Helper T cell (primary cell): ENCODE data around the genes LILRA1, GP6 and TMEM150B.

DNA sequence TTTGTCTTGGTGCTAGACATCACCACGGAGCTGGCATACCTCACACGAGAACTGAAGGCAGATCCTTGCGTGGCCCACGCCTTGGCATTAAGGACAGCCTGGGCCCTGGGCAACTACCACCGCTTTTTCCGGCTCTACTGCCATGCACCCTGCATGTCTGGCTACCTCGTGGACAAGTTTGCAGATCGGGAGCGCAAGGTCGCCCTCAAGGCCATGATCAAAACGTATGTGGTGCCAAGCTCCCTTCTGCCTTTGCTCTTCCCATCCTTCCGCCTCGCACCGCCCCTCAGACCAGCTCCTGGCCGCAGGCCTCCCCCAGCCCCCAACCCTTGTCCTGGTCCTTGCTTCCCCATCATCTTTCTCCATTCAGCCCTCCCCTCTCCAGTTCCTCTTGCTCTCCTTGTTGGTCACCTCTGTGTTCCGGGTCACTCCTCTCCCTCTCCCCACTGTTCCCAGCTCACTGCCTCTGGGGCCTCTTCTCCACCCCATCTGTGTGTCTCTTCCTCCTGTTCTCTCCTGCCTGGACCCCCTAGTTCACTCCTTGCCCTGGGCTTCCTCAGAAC is 5.2 kb downstream of the LENG9 start:
- PRO-cap, 2 experiments = no peak in any of the 2 experiments

GRCh38 chr19:54462350-54462591 is 1.3 kb downstream of the LENG9 start:
- PRO-cap, 2 experiments = no peak in any of the 2 experiments

GRCh38 chr19:54492452-54493022 is 10.1 kb upstream of the LAIR2 start:
- PRO-cap, 2 experiments = no peak in any of the 2 experiments

DNA sequence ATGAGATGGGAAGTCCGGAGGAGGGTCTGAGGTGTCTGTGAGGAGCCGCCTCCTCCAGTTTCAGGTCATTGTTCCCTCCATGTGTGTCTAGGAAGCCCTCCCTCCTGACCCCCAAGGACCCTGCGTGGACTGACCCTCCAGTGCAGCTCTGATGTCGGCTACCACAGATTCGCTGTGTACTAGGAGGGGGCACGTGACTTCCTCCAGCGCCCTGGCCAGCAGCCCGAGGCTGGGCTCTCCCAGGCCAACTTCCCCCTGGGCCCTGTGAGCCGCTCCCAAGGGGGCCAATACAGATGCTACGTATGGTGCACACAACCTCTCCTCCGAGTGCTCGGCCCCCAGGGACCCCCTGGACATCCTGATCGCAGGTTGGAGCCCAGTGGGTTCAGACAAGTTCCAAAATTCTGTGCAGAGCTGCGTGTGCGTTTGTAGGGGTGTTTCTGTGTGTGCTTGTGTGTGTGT is 21.7 kb upstream of the LILRA2 start:
- PRO-cap, 2 experiments = no peak in any of the 2 experiments

DNA sequence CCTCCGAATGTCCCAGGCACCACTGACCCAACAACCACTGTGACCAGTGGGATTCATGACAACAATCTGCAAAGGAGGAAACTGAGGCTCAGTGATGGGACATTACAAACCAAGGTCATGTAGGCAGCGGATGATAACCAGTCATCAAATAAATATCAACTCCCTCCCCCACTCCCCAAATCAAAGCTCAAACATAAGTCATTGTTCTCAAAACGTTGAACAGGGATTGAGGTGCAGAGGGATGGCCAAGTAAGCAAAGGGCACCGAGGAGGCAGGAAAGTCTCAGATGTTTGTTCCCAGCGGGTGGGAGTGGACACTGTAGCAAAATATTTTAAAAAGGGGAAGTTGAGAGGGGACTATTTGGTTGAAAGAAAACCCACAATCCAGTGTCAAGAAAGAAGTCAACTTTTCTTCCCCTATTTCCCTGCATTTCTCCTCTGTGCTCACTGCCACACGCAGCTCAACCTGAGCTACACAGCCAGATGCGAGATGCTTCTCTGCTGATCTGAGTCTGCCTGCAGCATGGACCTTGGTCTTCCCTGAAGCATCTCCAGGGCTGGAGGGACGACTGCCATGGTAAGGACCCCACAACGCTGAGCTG is at the start of gene LILRA1:
TSS of gene LILRA1 (plus strand) at position 427 of the 601 bp plus-strand sequence.
- PRO-cap, 2 experiments = no peak in any of the 2 experiments

DNA sequence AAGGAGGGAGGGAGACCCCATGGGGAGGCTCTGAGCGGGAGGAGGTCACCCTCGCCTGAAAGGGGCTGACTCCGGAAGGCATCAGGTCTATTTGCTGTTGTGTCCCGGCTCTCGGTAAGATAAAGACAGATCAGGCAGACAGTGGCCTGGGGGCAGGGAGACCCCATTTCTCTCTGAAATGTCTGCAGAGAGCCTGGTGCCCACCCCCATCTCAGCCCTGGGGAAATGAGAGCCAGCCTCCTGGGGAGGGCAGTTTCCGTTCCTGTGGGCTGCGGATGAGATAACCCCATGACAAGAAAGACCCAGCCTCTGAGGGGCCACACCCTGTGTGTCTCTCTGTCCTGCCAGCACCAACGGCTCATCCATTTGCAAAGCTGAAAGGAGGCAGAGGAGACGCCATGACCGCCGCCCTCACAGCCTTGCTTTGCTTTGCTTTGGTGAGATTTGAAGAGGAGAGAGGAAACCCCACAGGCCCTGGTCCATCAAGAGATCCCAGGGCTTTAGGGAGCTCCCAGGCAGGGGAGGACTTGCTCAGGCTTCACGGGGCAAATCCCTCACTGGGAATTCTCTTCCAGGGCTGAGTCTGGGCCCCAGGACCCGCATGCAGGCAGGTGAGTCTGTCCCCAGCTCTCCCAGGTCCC is 28.1 kb upstream of the KIR3DL3 start:
- PRO-cap, 2 experiments = no peak in any of the 2 experiments

DNA sequence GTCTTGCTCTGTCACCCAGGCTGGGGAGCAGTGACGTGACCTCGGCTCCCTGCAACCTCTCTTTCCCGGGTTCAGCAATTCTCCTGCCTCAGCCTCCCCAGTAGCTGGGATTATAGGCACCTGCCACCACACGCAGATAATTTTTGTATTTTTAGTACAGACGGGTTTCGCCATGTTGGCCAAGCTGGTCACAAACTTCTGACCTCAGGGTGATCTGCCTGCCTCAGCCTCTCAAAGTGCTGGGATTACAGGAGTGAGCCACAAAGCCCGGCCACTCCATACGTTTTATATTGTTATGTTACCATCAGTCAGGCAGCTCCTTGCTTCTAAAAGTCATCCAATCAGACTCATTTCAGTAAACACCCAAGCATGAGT is 14.0 kb upstream of the NCR1 start:
- PRO-cap, 2 experiments = no peak in any of the 2 experiments

DNA sequence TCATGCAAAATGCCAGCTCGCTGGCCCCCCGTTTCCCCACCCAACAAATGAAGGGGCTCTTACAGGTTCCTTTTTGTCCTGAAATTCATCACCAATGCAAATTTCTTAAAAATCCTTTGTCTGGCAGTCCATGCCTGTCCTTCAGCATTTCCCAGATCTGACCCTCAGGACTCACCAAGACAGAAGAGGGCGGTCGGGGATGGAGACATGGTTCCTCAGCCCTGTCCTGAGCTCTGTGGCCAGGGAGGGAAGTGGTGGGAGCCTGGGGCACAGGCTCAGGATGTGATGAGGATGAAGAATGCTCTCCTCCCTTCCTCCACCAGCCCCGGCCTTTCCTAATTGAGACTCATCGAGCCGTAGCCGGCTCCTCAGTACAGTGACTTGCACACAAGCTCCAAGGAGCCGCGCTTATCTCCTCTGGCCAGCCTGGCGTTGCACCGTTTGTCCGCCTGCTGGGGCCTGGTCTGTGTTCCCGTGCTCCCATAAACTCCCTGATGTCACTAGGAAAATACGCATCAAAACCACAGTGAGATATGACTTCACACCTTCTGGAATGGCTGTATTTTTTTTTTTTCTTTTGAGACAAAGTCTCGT is at the start of gene GP6:
TSS of gene GP6 (minus strand) at position 237 of the 594 bp plus-strand sequence.
- PRO-cap, 2 experiments = no peak in any of the 2 experiments

- PRO-cap, 2 experiments = no peak in any of the 2 experiments
Observed at GRCh38 chr19:55087405-55087876, 11.8 kb downstream of the EPS8L1 start.

- PRO-cap, 2 experiments = no peak in any of the 2 experiments
Observed at GRCh38 chr19:55147407-55147733, 1.6 kb downstream of the TNNT1 start.

- PRO-cap, 2 experiments = no peak in any of the 2 experiments
Observed at GRCh38 chr19:55156175-55157331, 979 bp downstream of the TNNI3 start.

- PRO-cap, 2 experiments = no peak in any of the 2 experiments
Observed at GRCh38 chr19:55236631-55237182, 8.1 kb upstream of the TMEM86B start.

DNA sequence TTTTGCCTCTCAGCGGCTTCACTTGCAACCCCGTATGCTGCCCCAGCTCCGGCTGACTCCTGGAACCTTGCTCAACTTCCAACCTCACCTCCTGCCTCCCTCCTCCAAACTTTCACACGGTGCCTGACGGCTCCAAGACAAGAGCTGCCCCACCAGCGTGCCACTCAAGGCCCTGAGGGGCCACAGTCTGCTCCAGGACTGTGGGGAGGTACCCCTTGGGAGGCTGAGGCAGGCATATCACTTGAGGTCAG is 12.9 kb downstream of the PPP6R1 start:
- PRO-cap, 2 experiments = no peak in any of the 2 experiments

DNA sequence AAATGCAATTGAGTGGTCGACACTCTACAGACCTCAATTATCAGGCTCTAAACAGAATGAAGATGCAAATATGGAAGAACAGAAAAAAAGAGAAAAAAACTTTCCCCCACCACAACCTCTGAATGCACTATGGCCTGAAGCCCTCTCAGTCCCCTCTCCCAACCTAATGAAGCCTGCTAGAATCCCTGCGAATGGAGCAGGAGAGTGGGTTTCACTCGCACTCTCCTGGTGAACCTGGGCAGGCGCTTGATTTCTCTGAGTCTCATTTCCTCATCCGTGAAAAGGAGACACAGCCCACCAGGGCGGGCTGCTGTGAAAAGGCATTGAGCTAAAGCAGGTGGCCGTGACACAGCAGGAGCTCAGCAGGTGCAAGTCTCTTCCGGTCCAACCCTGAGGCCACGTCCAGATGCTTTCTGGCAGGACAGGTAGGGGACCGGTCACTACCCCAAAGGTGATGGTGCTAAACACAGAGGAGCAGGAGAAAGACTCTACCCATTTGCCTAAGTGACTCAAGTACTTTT is 5.1 kb downstream of the PPP6R1 start:
- PRO-cap, 2 experiments = peak in 2 of 2 experiments; most common plus-strand start position 344 of the sequence (in 2); most common minus-strand start position 257 of the sequence (in 1)

DNA sequence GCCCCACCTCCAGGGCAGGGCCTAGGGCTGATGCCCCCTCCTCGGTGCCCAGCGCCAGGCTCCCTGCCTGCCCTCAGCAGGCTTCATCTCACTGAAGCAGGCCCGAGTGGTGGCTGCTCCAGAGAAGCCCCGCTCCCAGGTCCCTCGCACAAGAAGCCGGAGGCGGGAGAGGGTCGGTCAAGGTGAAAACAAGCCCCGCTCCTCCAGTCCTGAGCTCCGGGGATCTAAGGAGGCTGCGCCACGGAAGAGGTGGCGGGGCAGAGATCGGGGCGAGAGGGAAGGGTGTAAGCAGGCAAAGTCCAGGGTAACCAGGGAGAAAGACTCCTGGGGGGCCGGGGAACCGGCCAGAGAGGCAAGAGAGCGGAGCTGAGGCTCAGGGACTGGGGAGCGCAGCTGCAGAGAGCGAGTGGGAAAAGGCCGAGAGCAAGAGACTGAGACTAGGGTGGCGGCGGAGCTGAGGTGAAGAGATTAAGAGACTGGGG is 1.0 kb downstream of the PPP6R1 start:
- PRO-cap, 2 experiments = peak in 1 of 2 experiments; most common minus-strand start position 433 of the sequence (in 1)

- PRO-cap, 2 experiments = peak in 1 of 2 experiments; most common plus-strand start chr19:55276638 (in 1); most common minus-strand start chr19:55276453 (in 1)
Observed at GRCh38 chr19:55276123-55277263, 3.4 kb downstream of the HSPBP1 start.

DNA sequence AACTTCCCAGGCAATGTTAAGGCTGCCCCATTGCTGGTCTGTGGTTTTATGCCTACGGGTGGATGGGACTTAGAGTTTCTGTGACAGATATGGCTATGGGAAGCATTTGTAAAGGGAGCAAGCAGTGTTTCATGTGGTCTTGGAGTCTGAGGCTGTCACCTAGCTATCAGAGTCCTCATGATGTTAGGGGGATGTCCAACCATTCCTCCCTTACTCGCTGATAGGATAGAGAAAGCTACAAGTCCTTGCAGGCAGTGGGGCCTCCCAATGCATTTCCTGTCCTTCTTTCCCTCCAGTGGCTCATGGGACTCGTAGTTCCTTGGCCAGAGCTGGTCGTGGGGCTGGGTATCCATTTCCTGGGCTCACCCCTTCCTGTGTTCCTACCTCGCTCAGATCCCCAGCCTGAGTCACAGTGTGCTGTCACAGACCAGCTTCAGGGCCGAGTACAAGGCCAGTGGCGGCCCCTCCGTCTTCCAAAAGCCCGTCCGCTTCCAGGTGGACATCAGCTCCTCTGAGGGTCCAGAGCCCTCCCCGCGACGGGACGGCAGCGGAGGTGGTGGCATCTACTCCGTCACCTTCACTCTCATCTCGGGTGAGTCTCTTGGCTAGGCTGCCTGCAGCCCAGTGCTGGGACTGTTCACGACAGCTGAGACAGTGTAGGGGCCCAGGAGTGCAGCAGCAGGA is 19.1 kb downstream of the TMEM150B start:
- PRO-cap, 2 experiments = no peak in any of the 2 experiments

- PRO-cap, 2 experiments = no peak in any of the 2 experiments
Observed at GRCh38 chr19:55311480-55311715, 13.7 kb downstream of the TMEM150B start.

DNA sequence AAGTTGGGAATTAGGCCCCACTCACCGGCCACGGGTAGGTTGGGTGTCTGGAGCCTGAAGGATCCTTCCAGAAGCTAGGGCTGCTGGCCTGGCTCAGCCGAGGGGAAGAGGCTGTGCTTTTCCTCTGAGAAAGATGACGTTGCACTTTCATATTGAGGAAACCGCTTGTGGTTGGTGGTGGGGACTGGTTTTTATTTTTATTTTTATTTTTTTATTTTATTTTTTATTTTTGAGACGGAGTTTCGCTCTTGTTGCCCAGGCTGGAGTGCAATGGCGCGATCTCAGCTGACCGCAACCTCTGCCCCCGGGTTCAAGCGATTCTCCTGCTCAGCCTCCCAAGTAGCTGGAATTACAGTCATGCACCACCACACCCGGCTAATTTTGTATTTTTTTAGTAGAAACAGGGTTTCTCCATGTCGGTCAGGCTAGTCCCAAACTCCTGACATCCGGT is at the start of gene TMEM150B:
TSS of gene TMEM150B (minus strand) at position 95 of the 451 bp plus-strand sequence.
- PRO-cap, 2 experiments = no peak in any of the 2 experiments

DNA sequence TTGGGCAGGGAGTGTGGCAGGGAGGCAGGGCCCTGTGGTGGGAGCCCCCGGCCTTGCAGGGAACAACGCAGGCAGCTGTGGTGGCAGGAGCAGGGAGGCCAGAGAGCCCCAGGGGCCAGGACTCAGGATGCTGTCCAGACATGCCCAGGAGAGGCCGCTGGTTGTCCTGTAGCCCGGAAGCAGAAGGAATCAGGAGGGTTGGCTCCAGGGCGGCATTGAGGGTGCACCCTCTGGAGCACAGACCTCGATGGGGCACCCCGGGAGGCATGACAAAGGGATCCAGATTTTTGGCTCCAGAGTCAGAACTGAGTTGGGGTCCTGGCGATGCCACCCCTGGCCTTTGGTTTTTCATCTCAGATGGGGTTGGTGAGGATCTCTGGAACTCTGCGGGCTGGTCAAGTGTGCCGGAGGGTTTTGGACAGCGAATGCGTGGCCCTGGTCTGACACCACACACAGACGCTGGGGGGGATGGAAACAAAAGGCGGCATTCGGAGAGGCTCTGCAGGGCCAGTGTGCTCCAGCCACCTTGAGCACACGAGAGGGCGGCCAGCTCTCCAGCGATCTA is 5.0 kb downstream of the KMT5C start:
- PRO-cap, 2 experiments = no peak in any of the 2 experiments